Body of pancreas (tissue), 2 donors: Measurements from ENCODE around the gene OAF.

DNA sequence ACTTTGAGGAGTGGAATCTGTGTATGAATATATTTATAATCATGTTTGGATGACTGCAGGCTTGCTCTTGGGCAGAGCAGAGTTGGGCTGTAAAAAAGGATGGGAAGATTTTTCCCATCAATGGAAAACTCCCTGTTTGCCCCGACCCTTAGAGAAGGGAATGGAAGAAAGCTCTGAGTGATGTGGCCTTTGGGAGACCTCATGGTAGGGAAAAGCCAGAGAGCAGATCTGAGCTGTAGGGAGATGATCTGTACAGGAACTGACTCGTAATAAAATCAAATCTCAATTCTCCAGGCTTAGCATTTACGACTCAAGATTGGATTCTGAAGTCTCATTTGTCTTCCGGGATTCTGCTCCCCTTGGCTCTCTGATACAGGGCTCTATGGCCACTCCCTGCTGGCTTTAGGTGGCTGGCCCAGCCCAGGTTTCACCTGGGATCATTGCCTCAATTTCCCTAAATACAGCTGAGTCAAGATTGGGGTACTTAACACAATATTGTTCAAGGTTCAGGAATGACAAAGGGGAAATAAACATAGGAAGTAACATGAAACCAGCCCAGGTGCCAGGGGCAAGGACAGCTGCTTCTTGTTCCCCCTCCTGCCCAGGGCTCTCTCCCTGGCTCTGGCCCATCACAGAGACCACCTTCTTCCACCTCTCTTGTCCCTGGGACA lies 38.3 kb upstream of the THY1 start:
- PRO-cap = no peak
- RAMPAGE, long total RNA, 2 experiments = no peak in any of the 2 experiments

GRCh38 chr11:119677281-119678021 lies 51.5 kb downstream of the NECTIN1 start:
- PRO-cap = no peak
- RAMPAGE, long total RNA, 2 experiments = start-site peak on the minus strand in 1 of 2 experiments, at chr11:119677557-119677851 at its widest, 12 reads per replicate

GRCh38 chr11:119694167-119694854 lies 34.7 kb downstream of the NECTIN1 start:
- PRO-cap = no peak
- RAMPAGE, long total RNA, 2 experiments = no peak in any of the 2 experiments

- PRO-cap = no peak
- RAMPAGE, long total RNA, 2 experiments = no peak in any of the 2 experiments
Observed at GRCh38 chr11:119709525-119710173, 19.4 kb downstream of the NECTIN1 start.

- PRO-cap = no peak
- RAMPAGE, long total RNA, 2 experiments = no peak in any of the 2 experiments
Observed at GRCh38 chr11:120123689-120124285, 14.1 kb downstream of the TRIM29 start.

GRCh38 chr11:120128138-120129266 lies 9.4 kb downstream of the TRIM29 start:
- PRO-cap = no peak
- RAMPAGE, long total RNA, 2 experiments = no peak in any of the 2 experiments

- PRO-cap = no peak
- RAMPAGE, long total RNA, 2 experiments = no peak in any of the 2 experiments
Observed at GRCh38 chr11:120132141-120132781, 5.7 kb downstream of the TRIM29 start.

- PRO-cap = bidirectional peak, plus-strand start at chr11:120211032, minus-strand start at chr11:120210806
- RAMPAGE, long total RNA, 2 experiments = start-site peak on the plus strand in 1 of 2 experiments, at chr11:120210710-120210870 at its widest, 47 reads per replicate
Observed at GRCh38 chr11:120210113-120211233, at the start of gene OAF. TSS of gene OAF (plus strand) at chr11:120211032.

DNA sequence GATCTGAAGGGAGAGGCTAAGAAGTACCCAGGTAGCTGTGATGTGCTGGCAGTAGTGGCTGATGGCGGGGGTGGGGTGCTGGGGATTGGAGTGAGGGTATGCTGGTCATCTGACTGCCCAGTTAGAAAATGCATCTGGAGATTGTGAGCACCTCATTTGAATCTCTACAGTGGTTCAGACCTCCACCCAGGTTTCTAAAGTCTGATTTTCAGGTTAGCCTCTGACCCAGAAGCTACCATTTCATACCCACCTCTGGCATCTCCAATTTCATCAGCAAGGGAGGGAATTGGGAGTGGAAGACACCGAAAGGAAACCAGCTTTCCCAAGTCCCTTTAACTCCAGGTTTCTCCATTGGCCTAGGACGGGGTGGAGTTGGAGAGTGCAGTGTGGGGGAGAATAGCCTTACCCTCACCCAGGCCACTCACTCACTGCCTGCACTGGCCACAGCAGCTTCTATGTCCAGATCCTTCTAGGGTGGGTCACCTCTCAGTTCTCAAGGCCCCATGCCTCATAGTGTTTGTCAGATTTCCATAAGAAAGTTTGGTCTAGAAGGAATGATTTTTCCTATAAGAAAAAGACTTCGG lies 2.5 kb downstream of the OAF start:
- PRO-cap = no peak
- RAMPAGE, long total RNA, 2 experiments = start-site peak on the plus strand in 1 of 2 experiments, centred at position 154 of the sequence, 8 reads per replicate

GRCh38 chr11:120228813-120229677 lies 10.9 kb upstream of the POU2F3 start:
- PRO-cap = unidirectional peak, plus-strand start at chr11:120229150
- RAMPAGE, long total RNA, 2 experiments = start-site peak on the plus strand in 1 of 2 experiments, at chr11:120229249-120229354 at its widest, 17 reads per replicate

DNA sequence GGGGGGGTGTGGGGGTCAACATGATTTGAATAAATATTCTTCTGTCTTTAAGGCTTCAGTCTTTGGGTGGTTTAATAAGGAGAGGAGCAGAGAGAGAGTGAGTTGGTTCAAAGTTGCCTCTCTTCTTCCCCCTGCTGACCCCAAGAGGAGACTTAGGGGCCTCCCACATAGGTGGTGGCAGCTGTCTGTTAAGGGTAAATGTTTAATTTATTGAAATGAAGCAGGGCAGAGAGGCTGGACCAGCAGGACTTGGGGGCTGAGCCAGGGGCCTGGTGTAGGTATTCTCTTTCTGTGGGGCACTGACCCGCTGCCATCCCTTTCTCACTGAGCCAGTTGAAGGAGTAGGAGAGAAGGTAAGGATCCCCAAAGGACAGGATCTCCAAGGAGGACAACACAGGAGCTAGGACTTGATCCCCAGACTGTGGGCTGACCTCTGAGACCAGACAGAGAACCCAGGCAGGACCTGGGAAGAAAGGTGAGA lies 5.6 kb downstream of the POU2F3 start:
- PRO-cap = no peak
- RAMPAGE, long total RNA, 2 experiments = no peak in any of the 2 experiments

- PRO-cap = no peak
- RAMPAGE, long total RNA, 2 experiments = no peak in any of the 2 experiments
Observed at GRCh38 chr11:120310557-120311363, 14.3 kb upstream of the TLCD5 start.

- PRO-cap = no peak
- RAMPAGE, long total RNA, 2 experiments = no peak in any of the 2 experiments
Observed at GRCh38 chr11:120429611-120429933, 82.0 kb upstream of the GRIK4 start.

- PRO-cap = no peak
- RAMPAGE, long total RNA, 2 experiments = no peak in any of the 2 experiments
Observed at GRCh38 chr11:120482102-120482308, 29.5 kb upstream of the GRIK4 start.

GRCh38 chr11:121029536-121030194 lies 5.8 kb downstream of the TBCEL start:
- PRO-cap = no peak
- RAMPAGE, long total RNA, 2 experiments = no peak in any of the 2 experiments

DNA sequence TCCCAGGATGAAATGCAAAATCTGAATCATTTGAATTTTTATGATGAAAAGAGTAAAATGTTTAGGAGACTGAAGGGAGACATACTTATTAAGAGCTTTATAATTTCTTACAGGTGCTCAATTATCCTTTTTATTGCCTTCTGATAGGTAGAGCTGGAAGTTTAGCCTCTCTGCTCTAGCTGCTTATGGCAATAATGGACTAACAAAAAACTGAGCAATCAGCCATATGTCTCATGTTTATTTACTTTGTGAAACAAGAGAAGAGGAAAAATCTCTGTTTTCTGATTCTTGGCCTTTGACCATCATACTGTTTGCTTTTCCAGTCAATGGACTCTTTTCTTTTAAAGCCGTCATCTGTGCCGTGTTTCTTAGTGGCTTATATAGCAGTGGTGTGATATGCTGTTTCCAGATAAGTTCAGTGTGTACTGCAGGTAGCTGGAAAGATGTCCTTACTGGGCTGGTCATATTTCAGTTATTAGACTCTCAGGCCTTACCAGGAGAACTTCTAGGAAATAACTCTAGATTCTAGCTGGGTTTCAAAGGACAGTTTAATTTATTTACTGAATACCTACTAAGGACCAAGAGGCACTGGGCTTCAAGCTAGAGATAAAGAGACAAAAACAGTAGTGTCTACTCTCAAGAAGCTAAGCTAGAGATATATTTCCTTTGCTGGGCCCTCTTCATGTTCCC lies 33.6 kb upstream of the TECTA start:
- PRO-cap = no peak
- RAMPAGE, long total RNA, 2 experiments = no peak in any of the 2 experiments

DNA sequence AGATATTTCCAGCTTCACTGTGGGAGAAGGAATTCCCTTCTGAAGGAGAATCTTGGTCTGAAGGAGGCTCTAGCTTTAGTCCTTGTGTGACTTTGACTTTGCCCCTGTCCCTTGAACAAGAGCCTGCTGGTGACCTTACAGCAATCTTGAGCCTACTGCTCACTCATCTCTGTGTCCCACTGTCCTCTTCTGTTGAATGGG lies 10.5 kb downstream of the TECTA start:
- PRO-cap = no peak
- RAMPAGE, long total RNA, 2 experiments = no peak in any of the 2 experiments

GRCh38 chr11:121454342-121454595 lies 2.2 kb downstream of the SORL1 start:
- PRO-cap = no peak
- RAMPAGE, long total RNA, 2 experiments = no peak in any of the 2 experiments

GRCh38 chr11:121466475-121466995 lies 14.4 kb downstream of the SORL1 start:
- PRO-cap = bidirectional peak, plus-strand start at chr11:121466821, minus-strand start at chr11:121466673
- RAMPAGE, long total RNA, 2 experiments = no peak in any of the 2 experiments

- PRO-cap = no peak
- RAMPAGE, long total RNA, 2 experiments = no peak in any of the 2 experiments
Observed at GRCh38 chr11:121508452-121508818, 56.3 kb downstream of the SORL1 start.